GM12892 (cell line): ENCODE measurements around a stretch of chr20.

DNA sequence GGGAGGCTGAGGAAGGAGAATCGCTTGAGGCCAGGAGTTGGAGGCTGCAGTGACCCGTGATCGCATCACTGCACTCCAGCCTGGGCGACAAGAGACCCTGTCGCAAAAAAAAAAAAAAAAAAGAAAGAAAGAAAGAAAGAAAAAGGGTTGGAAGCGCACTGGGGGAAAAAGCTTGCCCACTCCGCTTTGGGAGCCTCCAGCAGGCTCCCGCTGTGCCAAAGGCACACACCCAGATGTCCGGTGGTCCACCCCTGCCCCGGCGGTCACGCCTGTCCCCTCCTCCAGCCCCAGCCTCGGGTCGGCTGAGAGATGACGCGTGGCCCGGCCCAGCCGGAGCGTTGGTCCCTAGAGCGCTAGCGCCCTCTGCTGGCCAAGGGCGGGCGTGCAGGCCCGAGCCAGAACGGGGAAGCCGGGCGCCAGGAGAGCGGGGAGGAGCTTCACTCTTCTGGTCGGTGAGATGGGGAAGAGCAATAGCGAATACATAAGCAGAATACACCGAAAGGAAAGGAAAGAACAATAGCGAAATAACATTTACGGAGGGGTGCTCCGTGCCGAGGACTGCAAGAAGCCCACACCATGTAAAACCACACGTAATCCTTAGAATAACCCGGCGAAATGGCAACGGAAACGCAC lies 41.7 kb downstream of the UBE2V1 start:
- RRBS = under 1% methylated on average over 19 of the region's 40 CpGs

- RRBS = no CpG with 5 or more reads among the region's 12 CpGs
Observed at GRCh38 chr20:50122841-50123546, 10.0 kb upstream of the UBE2V1 start.

DNA sequence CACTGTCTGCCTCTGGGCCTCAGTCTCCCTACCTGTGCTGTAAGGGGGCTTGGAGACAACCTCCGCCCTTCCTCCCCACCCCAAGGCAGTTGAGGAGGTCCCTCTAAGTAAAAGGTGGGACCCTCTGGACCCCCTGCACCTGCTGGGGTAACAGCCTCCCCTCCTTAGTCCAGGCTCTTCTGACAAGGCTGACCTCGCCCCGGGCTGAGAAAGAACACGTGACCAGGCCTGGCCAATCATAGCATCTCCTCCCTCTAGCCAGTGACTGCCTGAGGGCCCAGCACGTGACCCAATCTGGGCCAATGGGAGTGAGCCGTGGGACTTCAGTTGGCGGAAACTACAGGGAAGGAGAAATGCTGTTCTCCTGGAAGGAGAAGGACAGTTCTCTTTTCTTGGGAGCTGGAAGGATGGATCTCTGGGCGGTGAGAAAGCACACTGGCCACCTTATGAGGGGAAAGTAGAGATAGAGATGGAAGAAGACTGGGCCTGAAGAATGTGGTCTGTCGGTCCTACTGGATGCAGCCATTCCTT lies 17.0 kb upstream of the UBE2V1 start:
- RRBS = no CpG with 5 or more reads among the region's 9 CpGs

GRCh38 chr20:50136872-50137762 lies 16.4 kb downstream of the PEDS1 start:
- RRBS = no CpG with 5 or more reads among the region's 23 CpGs

DNA sequence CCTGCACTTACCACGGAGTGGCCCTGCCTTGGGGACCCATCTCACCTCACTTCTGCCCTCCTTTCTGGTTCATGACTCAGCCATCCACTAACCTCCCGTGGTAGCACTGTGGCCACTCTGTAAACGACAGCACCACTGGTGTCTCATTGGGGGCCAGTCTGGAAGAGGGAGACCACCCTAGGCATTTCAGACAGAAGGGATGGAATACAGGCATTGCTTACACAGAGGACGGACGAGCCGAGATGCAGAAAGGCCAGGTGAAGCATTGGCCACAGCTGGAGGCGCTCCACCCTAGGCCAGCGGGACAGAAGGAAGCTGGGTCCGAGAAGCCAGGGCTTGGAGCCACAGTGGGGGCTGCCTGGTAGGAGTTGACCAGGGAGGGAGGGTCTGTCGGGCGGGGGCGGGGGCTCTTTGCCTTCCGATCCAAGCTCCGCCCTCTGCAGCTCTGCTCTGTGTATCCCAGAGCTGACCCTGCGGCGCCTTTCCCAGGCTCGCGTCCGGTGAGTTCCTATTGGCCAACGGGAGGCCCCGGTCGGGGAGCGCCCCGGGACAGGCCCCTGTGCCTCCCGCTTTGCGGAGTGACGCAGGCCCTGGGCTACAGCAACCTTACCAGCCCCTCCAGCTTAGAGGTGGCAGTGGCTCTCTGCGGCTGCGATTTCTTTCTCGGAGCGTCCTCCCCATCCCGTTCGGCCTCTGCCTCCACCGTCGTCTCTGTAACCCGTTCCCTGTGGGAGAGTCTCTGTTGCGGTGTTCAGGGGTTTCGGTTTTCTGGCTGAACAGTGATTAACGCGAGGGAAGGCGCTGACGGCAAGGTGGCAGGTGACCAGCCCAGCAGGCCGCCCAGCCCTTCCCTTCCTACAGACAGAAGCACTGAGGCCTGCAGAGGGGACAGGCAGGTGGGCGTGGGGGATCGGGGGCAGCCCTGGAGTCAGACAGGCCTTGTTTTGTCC lies 18.4 kb upstream of the CEBPB start:
- RRBS = no CpG with 5 or more reads among the region's 45 CpGs

DNA sequence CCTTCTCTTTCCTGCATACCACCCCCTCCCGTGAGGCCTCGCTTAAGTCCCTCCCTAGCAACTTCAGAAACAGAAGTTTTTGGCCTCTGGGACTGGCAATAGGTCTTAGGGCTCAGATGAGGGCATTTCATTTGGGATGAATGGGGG lies 1.1 kb upstream of the CEBPB start:
- RRBS = no CpG with 5 or more reads among the region's 2 CpGs

GRCh38 chr20:50191484-50191703 lies 764 bp downstream of the CEBPB start:
- RRBS = 2% methylated on average over 18 of the region's 36 CpGs

DNA sequence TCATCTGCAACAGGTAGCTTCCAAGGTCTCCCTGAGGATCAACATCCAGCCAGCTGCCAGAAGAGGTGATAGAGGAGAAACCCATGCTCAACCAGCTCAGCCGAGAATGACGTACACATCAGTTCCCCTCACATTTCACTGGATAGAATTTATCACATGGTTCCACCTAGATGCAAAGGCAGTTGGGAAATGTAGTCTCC lies 144.5 kb downstream of the CEBPB start:
- RRBS = no CpG with 5 or more reads among the region's 2 CpGs

GRCh38 chr20:50339033-50339915 lies 148.6 kb downstream of the CEBPB start:
- RRBS = no CpG with 5 or more reads among the region's 12 CpGs

DNA sequence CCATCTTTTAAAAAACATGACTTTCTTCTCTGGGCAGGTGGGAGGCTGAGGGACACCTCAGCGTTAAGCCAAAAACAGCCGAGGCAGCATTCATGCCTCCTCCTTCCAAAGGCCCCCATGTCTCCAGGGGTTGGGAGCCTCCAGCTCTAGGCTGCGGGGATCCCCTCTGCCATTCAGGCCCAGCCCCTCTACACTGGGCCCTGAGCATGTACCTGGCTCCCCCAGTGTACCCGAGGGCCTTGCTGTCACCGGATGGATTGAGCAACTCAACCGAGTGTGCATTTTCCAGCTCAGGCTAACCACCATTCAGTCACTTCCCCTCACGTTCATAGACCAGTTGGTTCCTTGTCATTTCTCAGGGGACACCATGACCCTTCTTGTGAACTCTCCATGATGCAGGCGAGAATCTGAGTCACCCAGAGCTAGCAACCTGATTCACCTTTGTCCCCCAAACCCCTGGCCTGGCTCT lies 158.6 kb downstream of the CEBPB start:
- RRBS = no CpG with 5 or more reads among the region's 8 CpGs

DNA sequence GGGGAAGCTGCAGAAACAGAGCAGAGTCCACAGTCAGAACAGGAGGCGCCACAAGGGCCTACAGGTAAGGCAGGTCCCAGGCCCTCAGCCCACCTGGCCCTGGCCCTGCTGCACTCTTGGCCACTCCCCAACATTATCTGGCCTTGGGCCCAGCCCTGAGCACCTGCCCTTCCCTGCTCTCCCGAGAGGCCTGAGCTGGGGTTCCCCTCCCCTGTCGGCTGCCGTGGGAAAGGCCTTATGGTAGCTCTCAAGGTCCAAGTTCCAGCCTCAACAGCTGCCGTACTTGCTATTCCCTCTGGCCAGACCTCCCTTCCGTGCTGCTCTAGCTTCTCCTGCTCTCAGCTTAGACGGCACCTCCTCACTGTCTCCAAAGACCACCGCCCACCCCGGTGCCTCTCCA lies 140.6 kb upstream of the PTPN1 start:
- RRBS = no CpG with 5 or more reads among the region's 9 CpGs

GRCh38 chr20:50392349-50392548 lies 117.9 kb upstream of the PTPN1 start:
- RRBS = no CpG with 5 or more reads among the region's 5 CpGs

DNA sequence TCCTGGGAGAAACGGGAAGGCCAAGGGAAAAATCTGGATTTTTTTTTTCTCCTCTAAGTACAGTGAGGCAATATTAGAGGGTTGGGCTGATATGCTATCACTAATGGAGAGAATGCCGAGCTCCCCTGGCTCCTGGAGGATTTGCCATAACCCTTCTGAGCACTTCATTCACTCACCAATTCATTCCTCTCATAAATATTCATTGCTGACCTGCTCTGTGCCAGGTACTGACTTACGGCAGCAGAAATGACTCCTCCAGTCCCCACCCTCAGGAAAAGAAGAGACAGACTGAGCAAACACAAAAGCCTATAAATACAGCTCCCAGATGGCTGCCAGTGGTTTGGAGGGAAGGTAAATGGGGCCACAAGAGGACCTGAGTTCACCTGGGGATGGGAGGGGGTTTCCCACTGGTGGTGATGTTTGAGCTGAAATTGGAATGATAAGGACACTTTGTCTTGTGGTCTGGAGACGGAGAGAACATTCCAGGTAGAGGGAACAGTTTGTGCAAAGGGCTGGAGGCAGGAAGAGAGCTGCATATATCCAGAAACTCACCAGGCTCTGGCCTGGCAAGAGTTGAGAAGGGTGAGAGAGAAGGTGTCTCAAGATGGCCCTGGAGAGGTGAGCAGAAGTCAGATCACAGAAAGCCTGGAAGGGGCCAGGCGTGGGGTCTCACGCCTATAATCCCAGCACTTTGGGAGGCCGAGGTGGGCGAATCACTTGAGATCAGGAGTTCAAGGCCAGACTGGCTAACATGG lies 87.8 kb upstream of the PTPN1 start:
- RRBS = no CpG with 5 or more reads among the region's 8 CpGs

DNA sequence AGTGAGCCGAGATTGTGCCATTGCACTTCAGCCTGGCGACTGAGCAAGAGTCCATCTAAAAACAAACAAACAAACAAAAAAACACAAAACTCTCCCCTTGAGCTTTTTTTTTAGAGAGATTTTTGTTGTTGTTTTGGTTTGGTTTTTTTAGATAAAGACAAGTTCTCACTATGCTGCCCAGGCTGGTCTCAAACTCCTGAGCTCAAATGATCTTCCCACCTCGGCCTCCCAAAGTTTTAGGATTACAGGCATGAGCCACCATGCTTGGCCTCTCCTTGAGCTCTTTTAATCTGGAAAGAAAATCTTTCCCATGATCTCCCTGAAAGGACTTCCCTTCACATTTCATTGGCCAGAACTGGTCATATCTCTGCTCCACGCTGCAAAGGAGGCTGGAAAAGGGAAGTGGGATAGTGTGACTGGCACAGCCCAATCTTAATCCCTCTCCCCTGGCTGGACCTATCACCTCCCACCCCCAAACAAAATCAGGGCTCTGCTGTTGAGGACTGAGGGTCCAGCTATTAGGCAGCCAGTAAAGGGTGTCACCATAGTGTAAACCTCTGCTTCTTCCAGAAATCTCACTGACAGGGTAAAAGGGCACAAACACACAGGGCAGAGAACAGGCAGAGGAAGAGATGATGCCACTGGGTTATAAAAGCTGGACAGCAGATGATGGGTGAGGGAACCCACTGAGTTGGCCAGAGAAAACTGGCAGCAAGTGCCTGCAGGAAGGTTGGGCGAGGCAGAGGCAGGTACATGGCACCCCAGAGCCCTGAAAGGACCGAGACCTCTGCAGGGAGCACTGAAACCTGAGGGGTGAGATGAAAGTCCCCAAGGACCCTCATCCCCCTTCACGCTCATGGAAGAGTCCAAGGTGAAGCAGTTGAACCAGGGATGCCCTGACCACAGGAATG lies 83.2 kb upstream of the PTPN1 start:
- RRBS = no CpG with 5 or more reads among the region's 7 CpGs

DNA sequence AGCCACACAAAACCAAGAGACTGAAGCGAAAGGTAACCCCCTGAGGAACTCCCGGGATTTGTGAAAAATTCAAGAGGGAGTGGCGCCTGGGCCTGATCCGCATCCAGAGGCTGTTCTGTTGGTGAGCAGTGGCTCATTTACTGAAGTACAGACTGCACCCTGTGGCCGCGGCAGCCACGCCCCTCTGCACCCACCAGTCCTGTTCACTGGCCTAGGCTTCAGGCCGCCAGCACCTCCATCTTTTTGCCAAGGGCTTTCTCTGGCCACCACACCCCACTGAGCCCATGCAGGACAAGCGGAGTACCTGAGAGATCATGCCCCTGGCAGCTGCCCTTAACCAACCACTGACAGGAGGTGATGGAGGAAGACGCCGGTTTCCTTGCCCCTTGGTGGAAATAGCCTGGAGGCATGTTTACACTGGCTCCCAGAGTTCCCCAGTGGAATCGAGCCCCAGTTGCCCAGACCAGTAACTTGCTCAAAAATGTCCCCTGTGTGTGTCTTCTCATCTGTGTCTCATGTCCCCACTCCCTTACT lies 79.0 kb upstream of the PTPN1 start:
- RRBS = no CpG with 5 or more reads among the region's 12 CpGs

GRCh38 chr20:50442451-50443051 lies 67.6 kb upstream of the PTPN1 start:
- RRBS = no CpG with 5 or more reads among the region's 7 CpGs

GRCh38 chr20:50455387-50456169 lies 54.6 kb upstream of the PTPN1 start:
- RRBS = no CpG with 5 or more reads among the region's 15 CpGs

DNA sequence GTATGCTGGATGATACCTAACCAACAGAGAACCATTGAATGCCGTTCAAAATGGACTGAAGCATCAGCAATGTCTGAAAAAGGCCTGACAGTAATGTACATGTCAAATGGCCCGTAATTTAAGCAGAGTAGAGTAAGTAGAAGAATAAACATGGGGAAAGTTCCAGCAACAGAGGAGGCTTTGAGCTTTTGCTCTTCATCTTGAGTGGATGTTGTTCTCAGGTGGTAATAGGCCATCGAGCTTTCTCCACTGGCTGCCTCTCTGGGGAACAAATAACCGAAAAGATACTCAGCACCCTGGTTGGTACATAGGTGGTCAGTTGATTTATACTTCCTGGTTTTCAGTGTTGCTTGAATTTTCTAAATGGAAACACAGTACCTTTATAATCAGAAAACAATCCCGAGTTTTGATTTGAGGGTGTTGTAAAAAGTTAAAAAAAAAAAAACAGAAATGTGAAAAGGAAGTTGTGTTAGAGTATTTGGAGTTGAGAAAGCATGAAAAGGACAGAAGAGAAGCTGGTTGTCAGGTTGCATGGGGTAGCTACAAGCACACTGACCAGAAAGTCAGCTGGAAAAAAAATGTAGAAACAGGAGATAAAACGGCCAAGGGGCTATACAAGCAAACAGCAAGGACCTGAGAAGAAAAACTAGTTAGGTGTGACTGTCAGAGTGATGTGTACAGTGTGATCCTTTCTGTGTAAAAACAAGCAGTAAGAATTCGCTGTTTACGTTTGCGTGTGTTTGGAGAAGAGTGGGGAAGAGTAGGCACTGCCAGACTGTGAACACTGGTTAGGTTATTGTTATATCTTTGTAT lies 27.8 kb downstream of the PTPN1 start:
- RRBS = no CpG with 5 or more reads among the region's 9 CpGs

- RRBS = no CpG with 5 or more reads among the region's 8 CpGs
Observed at GRCh38 chr20:50541541-50542116, 31.4 kb downstream of the PTPN1 start.

DNA sequence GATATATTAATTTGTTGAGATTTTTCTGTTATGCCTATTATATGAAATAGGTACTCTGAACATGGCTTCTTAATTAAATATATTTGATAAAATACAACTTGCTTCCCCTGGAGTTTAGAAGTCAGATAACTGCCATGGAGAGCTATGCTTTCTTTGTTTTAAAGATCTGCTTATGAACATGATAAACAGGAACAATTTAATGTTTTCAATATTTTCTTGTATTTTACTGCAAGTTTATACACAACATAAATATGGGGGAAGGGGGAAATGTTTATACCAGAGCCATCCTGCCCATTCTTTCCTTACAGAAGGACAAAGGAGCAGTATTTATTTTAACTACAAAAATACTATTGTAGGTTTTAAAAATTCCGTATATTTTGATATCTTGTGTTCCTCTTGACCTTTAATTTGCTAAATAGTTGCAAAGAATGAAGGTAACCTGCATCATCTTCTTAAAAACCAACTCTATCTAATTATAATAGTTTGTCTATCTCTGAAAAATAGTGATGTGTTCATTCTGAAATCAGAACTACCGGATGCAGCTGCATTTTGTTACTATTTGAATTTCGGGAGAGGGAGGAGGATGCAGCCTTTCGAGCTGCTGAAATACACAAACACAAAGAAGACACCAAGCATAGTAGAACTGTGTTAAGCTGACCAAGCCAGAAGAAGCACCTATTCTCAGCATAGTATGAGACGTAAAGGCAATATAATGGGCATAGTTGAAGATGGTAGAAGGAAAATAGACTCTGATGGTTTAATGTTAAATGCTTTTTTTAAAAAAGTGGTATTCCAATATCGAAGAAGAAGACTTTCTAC lies 33.0 kb downstream of the PTPN1 start:
- RRBS = no CpG with 5 or more reads among the region's 6 CpGs